Ishikawa (cell line): Measurements from ENCODE around the genes PTPN20 and FAM25C.

- RRBS, result no CpG with 5 or more reads among the region's 9 CpGs
Observed at GRCh38 chr10:44958013-44958895, 1.3 kb upstream of the RASSF4 start.

DNA sequence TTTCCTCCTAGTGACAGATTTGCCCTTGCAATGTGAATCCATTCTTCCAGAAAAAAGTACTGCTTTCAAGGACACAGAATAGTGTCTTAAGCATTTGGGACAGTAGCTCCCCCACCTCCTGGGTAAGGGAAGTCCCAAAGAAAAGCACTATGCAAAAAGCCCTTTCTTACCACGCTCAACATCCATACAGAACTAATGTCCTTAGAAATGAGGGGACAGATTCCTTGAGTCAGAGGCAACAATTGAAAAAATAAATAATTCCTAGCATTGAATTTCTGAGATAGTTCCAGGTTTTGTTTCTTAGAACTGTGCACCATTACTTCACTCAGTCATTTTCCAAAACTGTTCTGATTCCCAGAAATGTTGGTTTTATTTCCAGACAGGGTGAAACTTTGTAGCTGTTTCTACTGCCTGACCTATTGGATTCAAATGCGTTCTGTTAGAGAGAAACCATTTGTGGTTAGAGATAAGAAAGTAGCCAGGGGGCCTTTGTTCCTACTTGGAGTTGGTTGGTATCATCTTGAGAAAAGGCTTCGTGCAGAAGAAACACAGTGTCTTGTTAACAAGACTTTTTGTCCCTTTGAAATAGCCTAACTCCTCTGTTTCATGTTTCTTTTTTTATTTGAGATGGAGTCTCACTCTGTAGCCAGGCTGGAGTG is 8.0 kb upstream of the DEPP1 start:
- RRBS, result no CpG with 5 or more reads among the region's 3 CpGs

GRCh38 chr10:45374662-45375022 is 626 bp downstream of the ALOX5 start:
- RRBS, result no CpG with 5 or more reads among the region's 17 CpGs

DNA sequence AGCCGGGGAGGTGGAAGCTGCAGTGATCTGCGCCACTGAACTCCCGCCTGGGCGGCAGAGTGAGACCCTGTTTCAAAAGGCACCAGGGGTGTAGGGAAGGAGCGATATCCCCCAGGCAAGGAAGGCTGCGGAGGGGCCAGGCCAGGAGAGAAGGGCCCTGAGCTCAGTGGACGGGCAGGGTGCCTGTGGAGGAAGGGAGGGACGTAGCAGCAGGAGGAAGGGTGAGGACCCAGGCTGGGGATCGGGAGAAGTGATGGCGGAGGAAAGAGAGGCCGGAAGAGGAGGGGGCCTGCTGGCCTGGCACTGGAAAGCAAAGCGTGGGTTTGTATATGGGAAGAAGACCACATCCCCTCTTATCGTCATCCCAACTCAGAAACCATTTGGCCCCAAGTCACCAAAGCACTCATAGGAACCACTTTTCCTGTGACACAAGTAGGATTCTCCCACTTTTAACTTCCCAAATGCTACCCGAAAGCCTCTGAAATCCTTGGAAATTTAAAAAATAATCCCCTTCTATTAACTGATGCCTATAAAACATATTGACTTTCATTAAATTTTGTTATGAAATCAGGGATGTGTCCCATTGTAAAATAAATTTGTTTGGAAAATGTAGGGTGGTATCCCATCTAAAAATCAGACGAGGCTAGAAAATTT is 45.8 kb downstream of the ALOX5 start:
- RRBS, result no CpG with 5 or more reads among the region's 15 CpGs

DNA sequence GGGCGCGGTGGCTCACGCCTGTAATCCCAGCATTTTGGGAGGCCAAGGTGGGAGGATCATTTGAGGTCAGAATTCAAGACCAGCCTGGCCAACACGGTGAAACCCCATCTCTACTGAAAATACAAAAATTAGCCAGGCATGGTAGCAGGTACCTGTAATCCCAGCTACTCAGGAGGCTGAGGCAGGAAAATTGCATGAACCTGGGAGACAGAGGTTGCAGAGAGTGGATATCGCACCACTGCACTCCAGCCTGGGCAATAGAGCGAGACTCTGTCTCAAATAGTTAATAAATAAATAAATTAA is 72.5 kb downstream of the ALOX5 start:
- RRBS, result no CpG with 5 or more reads among the region's 6 CpGs

- RRBS, result no CpG with 5 or more reads among the region's 9 CpGs
Observed at GRCh38 chr10:45580185-45581529, 45.5 kb upstream of the MARCHF8 start.

DNA sequence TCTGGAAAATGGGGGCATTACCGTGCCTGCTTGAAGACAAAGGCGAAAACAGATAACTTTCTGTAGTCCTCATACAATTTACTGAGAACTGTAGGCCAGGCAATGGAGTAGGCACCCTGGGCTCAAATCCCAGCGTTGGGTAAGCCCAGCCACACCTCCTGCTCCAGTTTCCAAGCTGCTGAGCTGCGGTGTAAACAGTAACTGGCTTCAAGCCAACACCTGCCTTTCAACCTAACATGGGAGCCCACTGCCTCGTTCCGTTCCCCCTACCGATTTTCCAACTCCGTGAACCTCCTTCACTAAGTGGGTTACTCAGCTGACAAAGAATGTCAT is 654 bp upstream of the ZFAND4 start:
- RRBS, result no CpG with 5 or more reads among the region's 8 CpGs

GRCh38 chr10:45871430-45872179 is 24.3 kb upstream of the AGAP4 start:
- RRBS, result no CpG with 5 or more reads among the region's 14 CpGs

DNA sequence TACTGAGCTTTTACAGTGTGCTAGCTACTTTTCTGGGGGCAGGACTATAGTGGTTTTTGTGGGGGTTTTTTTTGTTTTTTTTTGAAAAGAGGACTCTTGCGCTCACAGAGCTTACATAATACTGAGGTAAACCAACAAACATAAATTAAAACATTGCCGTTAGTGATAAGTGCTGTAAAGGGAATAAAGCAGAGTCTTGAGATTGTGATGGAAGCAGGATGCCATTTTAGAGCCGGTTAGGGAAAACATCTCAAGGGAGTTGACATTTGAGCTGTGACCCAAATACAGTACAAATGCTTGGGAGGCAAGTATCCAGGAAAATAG is 1.8 kb downstream of the TIMM23 start:
- RRBS, result no CpG with 5 or more reads among the region's 3 CpGs

GRCh38 chr10:45993763-45994091 is 21.4 kb downstream of the TIMM23 start:
- RRBS, result no CpG with 5 or more reads among the region's 5 CpGs

- RRBS, result no CpG with 5 or more reads among the region's 12 CpGs
Observed at GRCh38 chr10:46002787-46003848, 27.3 kb downstream of the NCOA4 start.

- RRBS, result no CpG with 5 or more reads among the region's 11 CpGs
Observed at GRCh38 chr10:46368965-46369348, 6.6 kb upstream of the ANXA8L1 start.

- RRBS, result no CpG with 5 or more reads among the region's 7 CpGs
Observed at GRCh38 chr10:46396887-46397425, 21.4 kb downstream of the ANXA8L1 start.

DNA sequence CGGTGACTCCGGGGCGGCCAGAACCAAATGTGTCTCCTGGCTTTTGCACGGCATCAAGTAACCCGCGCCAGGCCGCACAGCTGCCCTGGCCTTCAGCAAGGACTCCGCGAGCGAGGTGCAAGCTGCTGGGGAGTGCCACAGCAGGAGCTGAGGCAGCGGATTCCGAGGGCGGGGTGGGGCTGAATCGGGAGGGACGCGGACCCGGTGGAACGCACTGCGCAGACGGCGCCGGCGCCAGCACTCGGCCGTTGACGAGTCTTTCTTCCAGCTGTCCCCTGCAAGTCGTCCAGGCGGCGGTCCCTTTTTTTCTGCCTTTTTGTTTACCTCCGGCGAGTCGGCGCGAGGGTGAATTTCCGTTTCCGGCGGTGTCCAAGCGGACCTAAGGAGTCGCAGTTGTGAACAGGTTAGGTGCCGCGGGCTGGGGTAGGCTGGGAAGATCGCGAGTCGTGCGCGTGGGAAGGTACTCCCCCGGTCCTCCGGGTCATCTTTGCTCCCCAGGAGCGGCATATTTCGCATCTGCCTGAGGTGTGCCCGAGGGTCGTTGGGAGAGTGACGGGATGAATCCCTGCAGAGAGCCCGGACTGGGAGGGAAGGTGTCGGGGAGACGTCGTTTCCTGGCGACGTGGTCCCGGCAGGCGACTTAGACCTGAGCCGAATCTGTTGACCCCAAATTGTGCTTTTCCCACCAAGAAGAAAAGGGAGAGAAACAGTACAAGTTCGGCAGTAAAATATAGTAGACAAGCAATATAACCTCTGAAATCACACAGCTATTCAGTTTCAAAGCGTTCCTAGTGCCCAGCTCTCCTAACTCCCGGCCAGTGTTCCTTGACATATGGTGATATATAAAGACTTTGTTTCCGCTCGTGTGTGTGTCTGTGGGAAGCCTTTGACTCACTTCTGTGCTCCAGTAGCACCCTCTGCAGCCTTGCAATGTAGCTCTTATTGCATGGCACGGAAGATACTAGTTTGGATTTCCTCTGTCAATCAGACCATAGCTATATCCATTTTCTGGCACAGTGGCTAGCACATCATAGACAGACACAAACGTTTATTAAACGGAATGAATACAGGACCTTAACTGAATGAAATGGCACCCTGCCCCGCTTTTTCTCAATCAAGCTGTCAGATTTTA is 124.4 kb upstream of the PTPN20 start:
- RRBS, result no CpG with 5 or more reads among the region's 71 CpGs

GRCh38 chr10:46911152-46911552 is at the start of gene PTPN20:
Gene PTPN20, plus strand, starts transcription at chr10:46911428.
- RRBS, result no CpG with 5 or more reads among the region's 30 CpGs

GRCh38 chr10:47082315-47082768 is 171.1 kb downstream of the PTPN20 start:
- RRBS, result no CpG with 5 or more reads among the region's 9 CpGs

- RRBS, result no CpG with 5 or more reads among the region's 4 CpGs
Observed at GRCh38 chr10:47145533-47145767, 154.5 kb upstream of the GDF10 start.

DNA sequence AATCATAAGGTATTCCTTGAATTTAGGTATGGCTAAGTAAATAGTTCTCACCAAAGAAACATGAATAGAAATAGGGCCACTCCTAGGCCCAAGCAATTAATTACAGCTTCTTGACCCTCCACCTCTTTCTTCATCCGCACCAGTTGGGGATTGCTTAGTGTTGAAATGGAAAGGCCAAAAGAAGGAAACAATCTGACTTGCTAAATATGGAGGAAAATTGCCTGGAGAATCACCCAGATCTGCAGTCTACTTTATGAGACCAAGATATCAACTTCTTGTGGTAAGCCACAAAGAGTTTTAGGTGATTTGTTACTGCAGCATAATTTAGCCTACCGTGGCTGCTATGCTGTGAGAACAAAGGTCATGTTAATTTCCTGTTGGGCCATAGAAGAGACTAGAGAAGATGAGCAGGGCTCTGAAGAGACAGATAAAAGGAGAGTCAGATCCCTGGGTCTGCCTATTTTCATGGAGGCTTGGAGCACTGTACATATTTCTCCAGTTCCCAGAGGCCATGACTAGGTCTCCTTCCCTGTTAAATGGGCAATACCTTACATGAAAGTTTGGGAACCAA is 93.4 kb upstream of the GDF10 start:
- RRBS, result no CpG with 5 or more reads among the region's 2 CpGs

DNA sequence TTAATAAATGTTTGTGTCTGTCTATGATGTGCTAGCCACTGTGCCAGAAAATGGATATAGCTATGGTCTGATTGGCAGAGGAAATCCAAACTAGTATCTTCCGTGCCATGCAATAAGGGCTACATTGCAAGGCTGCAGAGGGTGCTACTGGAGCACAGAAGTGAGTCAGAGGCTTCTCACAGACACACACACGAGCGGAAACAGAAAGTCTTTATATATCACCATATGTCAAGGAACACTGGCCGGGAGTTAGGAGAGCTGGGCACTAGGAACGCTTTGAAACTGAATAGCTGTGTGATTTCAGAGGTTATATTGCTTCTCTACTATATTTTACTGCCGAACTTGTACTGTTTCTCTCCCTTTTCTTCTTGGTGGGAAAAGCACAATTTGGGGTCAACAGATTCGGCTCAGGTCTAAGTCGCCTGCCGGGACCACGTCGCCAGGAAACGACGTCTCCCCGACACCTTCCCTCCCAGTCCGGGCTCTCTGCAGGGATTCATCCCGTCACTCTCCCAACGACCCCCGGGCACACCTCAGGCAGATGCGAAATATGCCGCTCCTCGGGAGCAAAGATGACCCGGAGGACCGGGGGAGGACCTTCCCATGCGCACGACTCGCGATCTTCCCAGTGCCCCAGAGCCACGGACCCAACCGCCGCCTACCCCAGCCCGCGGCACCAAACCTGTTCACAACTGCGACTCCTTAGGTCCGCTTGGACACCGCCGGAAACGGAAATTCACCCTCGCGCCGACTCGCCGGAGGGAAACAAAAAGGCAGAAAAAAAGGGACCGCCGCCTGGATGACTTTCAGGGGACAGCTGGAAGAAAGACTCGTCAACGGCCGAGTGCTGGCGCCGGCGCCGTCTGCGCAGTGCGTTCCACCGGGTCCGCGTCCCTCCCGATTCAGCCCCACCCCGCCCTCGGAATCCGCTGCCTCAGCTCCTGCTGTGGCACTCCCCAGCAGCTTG is 29.6 kb upstream of the AGAP9 start:
- RRBS, result no CpG with 5 or more reads among the region's 60 CpGs

DNA sequence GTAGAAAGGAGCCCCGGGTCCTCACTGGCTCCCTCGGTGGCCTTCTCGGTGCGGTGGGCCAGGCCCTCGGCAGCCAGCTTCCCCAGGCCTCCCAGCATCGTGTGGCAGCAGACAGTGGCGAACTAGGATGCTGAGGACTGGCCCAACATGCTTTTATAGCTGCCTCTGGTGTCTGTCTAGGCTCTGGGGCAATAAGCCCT is at the start of gene FAM25C:
Gene FAM25C (minus strand): TSS at position 124 of the 200 bp plus-strand sequence.
- RRBS, result no CpG with 5 or more reads among the region's 7 CpGs